Mesenchymal stem cell of adipose (primary cell): ENCODE results near the genes DLEC1 and SLC22A13.

- CAGE, long polyA plus RNA: no peak
Measured at GRCh38 chr3:36905348-36905603, 39.6 kb downstream of the TRANK1 start.

GRCh38 chr3:37127329-37127815 is 47.0 kb downstream of the LRRFIP2 start:
- CAGE, long polyA plus RNA: no peak

DNA sequence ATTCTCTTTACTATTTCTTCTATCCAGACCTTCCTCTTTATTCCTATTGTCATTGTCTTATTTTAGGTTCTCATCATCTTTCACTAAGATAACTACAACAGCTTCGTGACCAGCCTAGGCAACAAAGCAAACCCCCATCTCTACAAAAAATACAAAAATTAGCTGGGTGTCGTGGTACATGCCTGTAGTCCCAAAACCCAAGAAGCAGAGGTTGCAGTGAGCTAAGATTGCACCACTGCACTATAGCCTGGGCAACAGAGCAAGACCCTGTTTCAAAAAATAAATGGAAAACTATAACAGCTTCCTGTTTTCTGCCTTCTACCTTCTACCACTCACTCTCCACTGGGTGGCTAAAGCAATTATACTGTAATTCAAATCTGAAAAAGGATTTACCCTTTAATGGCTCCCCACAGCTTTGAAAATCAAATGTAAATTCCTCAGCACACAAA is 33.5 kb downstream of the LRRFIP2 start:
- CAGE, long polyA plus RNA: no peak

- CAGE, long polyA plus RNA: no peak
Measured at GRCh38 chr3:37221181-37221803, 21.8 kb upstream of the GOLGA4 start.

- CAGE, long polyA plus RNA: no peak
Measured at GRCh38 chr3:37229513-37230188, 13.4 kb upstream of the GOLGA4 start.

GRCh38 chr3:37275471-37275686 is 32.3 kb downstream of the GOLGA4 start:
- CAGE, long polyA plus RNA: no peak

DNA sequence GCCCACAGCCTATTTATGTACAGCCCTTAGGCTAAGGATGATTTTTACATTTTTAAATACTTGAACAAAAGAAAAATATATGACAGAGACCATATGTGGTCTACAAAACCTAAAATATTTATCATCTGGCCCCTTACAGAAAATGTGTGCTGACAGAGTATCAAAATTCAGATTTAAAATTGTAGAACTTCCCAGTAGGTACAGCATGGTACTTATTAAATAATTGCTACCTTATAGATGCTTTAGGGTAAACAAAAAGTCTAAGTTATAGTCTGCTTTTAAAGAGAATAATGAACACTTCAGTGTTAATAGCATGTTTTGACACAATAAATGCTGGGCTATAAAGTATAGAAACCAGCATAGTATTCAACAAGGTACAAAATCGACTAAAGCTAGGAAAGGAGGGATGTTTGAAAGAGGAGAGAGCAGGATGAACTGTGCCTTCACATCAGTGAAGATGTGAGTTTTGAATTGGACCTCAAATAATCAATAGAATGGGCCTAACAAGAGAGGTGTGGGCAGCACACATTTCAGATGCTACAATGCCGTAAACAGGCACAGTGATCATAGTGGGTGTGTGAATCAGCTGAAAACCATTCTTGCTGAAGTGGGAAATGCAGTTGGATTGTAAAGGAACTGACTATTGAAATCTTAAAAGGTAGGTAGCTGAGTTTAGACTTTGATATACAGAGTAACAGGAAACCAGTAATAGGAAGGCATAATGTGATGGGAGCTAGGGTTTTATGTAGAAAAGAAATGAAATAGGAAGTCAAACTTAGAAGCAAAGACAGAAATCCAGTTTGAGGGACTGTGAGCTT is 59.7 kb downstream of the GOLGA4 start:
- CAGE, long polyA plus RNA: no peak

- CAGE, long polyA plus RNA: no peak
Measured at GRCh38 chr3:37314066-37314514, 71.0 kb downstream of the GOLGA4 start.

GRCh38 chr3:37324397-37325336 is 81.6 kb downstream of the GOLGA4 start:
- CAGE, long polyA plus RNA: no peak

DNA sequence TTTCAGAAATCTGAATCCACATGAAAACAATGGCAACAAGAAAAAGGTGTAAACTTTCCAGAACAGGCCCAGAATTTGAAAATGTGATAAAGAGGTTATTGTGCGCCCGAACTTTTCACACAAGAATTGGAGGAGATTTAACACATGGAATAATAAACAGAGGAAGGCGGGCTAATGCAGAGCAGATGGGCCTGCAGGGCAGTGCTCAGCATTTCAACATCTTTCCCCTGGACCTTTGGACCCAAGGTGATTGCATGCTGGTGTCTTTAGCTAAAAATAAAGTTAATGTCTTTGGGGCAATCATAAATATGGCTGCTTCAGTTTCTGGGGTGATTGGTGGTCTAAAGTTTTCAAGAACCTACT is 34.7 kb upstream of the ITGA9 start:
- CAGE, long polyA plus RNA: no peak

- CAGE, long polyA plus RNA: no peak
Measured at GRCh38 chr3:37453302-37454578, 1.8 kb downstream of the ITGA9 start.

GRCh38 chr3:37601523-37602384 is 149.8 kb downstream of the ITGA9 start:
- CAGE, long polyA plus RNA: no peak

GRCh38 chr3:37628933-37629378 is 177.0 kb downstream of the ITGA9 start:
- CAGE, long polyA plus RNA: no peak

DNA sequence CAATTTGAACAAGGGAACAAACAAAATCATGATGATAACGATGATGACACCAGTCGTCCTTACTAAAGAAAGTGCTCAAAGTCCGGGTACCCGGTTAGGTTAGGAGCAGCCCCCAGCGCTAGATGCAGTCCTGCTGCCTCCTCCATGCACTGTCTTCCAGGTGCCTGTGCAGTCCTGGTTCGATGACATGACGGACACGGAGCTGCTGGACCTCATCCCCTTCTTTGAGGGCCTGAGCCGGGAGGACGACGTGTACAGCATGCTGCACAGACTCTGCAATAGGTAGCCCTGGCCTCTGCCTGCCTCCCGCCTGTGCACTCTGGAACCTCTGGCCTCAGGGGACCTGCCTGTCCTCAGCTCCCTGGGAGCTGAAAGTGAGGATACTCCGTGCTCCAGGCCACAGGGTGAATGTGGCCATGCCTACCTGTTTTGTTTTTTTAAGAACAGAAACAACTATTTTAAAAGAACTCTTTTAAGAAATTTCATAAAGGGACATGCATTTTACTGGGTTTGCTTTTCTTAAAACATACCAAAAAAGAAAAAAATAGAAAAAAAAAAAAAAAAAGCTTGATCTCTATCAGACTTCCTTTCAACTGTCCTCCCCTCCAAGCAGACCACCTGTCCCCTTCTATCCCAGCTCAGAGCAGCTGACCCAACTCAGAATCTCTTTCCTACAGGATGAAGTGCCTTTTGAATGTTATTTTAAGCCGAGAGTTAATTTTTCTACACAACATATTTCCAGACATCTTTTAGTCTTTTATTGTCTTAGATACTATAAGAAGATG is 9.8 kb upstream of the VILL start:
- CAGE, long polyA plus RNA: no peak

- CAGE, long polyA plus RNA: no peak
Measured at GRCh38 chr3:37991867-37992595, 1.4 kb downstream of the VILL start.

- CAGE, long polyA plus RNA: no peak
Measured at GRCh38 chr3:38039022-38039847, at the start of gene DLEC1. TSS of gene DLEC1 (plus strand) at chr3:38039208.

GRCh38 chr3:38126111-38126900 is 10.6 kb downstream of the ACAA1 start:
- CAGE, long polyA plus RNA: no peak

DNA sequence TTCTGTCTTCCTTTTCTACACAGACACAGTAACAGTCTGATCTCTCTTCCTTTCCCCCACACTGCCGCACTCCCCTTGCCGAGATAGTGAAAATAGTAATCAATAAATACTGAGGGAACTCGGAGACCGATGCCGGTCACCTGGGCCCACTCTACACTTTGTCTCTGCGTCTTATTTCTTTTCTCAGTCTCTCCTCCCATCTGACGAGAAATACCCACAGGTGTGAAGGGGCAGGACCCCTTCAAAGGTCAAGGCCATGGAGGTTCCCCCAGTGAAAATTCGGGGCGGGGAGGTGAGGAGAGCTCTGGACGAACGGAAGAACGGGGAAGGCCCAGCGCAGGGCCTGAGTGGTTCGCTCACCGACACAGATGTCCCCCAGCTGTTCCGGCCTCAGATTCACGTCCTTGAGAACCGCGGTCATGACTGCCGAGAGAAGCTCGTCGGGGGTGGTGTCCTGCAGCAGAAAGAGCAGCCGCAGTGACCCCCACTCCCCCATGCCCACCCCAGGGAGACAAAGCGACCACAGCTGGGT is 629 bp downstream of the ACAA1 start:
- CAGE, long polyA plus RNA: no peak

- CAGE, long polyA plus RNA: no peak
Measured at GRCh38 chr3:38265364-38266042, at the start of gene SLC22A13. TSS of gene SLC22A13 (plus strand) at chr3:38265812.

DNA sequence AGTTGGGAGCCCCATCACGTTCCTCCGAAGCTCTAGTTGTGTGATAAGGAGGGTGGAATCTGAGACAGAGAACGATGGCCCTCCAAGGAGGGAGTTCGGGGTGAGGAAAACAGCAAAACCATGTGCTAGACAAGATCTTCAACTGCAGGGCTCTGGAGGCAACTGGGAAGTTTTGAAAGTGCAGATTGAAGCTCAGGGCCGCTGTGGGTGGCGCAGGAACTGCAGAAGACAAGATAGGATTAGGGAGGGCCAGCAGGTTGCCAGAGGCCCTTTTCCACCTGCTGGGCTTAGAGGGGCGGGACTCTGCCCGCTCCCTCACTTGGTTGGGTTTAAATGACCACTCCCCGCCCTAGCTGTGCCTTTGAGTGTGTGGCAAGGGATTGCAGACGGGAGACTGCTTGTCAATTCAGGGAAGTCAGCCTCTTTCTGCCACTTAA is 665 bp upstream of the ACVR2B start:
- CAGE, long polyA plus RNA: no peak